ENCODE measurements around a stretch of chr3.

DNA sequence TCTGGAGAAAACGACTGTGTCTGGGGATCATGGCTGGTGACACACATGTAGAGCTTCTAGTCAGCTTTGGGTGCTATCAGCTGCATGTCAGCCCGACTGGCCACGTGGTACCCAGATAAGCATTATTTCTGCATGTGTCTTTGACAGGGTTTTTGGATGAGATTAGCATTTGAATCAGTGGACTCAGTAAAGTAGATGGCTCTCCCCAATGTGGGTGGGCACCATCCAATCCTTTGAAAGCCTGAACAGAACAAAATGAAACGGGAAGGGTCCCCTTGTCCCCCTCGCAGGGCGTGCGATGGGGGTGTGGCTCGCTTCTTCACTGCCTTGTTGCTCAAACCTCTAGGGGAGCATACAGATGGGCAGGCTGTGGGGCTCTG lies 80.6 kb downstream of the CACNA2D3 start:
- PRO-cap, 2 experiments: no peak in any of the 2 experiments

GRCh38 chr3:54527507-54527927 lies 400.3 kb downstream of the LRTM1 start:
- PRO-cap, 2 experiments: no peak in any of the 2 experiments

GRCh38 chr3:54600582-54601157 lies 327.2 kb downstream of the LRTM1 start:
- PRO-cap, 2 experiments: no peak in any of the 2 experiments

DNA sequence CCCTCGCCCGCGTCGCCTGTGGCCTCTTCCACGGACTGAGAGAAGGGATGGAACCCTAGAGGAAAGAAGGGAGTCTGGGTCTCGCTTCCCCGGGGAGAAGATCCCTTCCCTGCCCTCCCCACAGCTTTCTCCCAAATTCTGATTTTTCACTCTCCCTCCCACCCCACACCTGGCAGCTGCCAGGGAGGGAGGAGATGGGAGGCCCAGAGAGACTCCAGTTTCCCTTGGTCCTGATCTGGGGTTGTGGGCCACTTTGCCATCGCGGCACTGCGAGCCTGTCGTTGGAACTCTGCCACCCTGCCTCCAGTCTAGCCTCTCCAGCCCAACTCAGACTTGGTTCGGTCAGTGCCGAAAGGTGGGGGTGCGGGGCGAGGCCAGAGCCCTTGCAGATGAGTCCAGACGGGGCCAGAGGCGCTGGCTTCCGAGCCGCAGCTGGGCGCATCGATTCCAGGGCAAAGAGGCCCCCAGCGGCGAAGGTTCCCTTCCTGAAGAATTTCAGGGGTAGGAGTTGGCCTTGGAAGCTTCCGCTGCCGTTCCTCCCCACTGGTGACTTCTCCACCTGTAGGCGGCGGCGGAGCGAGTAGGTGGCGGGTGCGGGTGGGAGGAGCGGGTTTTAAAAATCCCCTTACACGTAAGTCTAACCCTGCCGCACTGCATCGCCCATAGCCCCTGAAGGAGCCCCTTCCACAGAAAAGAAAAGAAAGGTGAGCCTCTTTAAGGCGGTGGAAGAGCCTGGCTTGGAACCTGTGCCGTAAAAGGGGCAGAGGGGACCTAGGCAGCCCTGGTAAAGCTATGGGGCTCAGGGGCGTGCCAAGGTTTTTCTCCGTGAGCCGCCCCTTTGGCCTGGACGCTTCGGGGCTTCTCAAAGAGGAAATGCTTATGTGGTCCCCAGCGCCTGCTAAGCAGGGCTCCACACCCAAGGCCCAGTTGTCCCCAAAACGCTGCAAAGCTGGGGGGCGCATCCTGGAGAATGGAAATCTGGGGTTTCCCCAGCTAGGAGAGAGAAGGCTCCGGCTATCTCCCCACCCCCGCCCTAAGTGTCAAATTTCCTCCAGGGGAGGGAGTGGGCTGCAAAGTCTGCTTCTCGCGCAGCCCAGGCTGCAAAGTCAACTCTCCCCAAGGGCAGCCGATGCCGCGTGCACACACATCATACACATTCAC lies 5.0 kb downstream of the WNT5A start:
- PRO-cap, 2 experiments: no peak in any of the 2 experiments

- PRO-cap, 2 experiments: no peak in any of the 2 experiments
Measured at GRCh38 chr3:56681050-56681582, 1.9 kb downstream of the TASOR start.

- PRO-cap, 2 experiments: no peak in any of the 2 experiments
Measured at GRCh38 chr3:56787781-56788229, 13.9 kb downstream of the ARHGEF3 start.

GRCh38 chr3:56801446-56801801 lies 325 bp downstream of the ARHGEF3 start:
- PRO-cap, 2 experiments: no peak in any of the 2 experiments

- PRO-cap, 2 experiments: no peak in any of the 2 experiments
Measured at GRCh38 chr3:57006767-57007207, 53.7 kb upstream of the SPATA12 start.

- PRO-cap, 2 experiments: no peak in any of the 2 experiments
Measured at GRCh38 chr3:57068146-57069287, 8.1 kb downstream of the SPATA12 start.

- PRO-cap, 2 experiments: no peak in any of the 2 experiments
Measured at GRCh38 chr3:57163459-57164086, 1.6 kb downstream of the IL17RD start.

DNA sequence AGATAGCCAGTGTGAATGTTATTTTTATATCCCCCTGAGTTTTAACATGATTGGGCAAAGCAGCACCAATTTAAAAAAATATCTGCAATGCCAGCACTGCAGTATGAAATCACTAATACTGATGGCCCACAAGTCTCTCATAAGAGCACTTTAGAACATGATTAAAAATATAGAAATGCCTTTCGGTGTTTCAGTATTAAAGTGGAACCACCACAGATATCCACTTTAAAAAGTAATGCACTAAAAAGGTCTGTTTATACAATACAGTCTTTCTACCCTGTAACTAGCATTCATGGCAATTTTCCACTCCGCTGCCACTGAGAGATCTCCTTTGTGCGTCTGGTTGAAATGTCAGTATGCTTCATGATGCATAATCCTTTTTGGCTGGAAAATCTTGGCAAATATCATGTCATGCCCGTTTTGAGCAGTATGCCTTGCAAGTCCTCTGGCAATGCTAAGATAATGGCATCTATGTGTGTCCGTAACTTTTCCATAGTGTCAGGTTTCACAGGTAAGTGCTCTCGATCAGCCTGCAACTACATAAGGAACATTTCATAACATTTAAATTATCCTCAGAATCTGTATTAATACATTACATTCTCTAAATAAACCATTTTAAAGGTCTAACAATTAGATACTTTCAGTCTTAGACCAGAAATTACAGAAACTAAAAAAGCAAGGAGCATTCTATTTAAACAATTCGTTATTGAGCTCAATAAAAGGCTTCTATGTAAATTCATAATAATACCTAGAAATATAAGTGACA lies 30.8 kb upstream of the ARF4 start:
- PRO-cap, 2 experiments: no peak in any of the 2 experiments

DNA sequence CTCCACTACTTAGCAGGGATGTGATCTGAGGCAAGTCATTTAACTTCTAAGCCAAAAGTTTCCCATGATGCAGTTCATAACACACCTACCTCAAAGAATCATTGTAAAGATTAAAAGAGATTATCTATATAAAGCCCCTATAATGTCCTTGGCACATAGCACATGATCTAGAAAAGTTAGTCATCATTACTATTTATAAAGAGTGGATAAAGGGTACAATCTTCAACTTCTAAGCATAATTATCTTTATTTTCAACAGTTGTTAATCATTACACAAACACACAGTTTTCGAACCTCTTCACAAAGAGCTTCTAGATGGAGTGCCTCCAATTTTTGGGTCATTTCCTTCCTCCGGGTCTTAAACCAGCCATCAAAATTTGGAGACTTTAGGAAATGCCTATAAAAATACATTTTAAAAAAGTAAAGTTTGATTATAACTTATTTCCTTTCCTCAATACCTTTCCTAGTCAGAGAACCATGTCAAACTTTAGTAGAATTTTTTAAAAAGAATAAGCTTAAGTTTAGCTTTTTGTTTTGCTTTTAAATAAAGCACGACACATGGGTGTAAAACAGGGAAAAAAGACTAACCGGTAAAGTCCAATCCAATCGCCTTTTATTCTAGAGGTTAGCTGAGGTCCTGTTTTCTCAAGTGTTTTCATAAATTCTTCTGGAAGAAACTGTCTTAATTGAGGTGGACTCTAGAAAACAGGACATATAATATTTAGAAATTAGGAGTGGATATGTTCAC lies 33.2 kb upstream of the ARF4 start:
- PRO-cap, 2 experiments: no peak in any of the 2 experiments

DNA sequence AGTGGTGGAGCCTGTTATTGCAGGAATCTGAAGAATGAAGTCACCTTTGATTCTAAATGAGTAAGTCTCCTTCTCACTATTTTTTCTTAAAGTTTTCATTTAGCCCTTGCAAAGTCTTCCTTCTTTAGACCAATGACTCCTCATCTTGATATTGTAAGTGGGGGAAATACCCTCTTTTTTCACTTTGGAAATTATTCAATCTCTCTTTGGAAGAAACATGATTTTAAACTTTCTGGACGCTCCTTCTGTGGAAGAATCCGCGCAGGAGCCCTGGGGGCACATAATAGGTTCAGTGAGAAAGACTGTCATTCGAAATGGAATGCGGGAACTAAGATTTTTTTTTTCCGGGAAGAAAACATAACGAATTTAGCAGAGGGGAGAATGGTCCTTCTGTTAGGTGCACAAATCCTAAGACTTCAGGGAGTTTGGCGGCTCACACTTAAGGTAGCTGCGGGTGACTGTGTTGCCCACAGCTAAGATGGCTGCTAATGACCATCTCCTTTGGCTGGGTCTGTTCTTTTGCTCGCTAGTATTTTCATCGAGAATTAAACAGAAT lies 605 bp upstream of the SLMAP start:
- PRO-cap, 2 experiments: no peak in any of the 2 experiments

GRCh38 chr3:57782889-57783705 lies 27.0 kb downstream of the SLMAP start:
- PRO-cap, 2 experiments: no peak in any of the 2 experiments

- PRO-cap, 2 experiments: no peak in any of the 2 experiments
Measured at GRCh38 chr3:57803540-57804178, 47.5 kb downstream of the SLMAP start.

DNA sequence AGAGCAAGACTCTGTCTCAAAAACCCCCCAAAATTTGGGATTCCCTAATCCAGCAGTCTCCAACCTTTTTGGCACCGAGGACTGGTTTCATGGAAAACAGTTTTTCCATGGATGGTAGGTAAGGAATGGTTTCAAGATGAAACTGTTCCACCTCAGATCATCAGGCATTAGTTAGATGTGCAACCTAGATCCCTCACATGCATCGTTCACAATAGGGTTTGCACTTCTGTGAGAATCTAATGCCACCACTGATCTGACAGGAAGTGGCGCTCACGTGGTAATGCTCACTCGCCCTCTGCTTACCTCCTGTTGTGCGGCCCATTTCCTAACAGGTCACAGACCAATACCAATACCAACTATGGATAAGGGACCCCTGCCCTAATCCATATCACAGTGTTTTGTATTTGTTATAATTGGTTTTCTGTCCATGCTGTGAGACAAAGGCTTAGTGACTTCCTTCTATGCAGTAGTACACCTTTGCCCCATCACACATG lies 58.9 kb downstream of the SLMAP start:
- PRO-cap, 2 experiments: no peak in any of the 2 experiments

- PRO-cap, 2 experiments: peak in 1 of 2 experiments; most common plus-strand start chr3:57890002 (in 1); most common minus-strand start chr3:57889887 (in 1)
Measured at GRCh38 chr3:57889819-57890140, 118.4 kb upstream of the FLNB start.

GRCh38 chr3:57912130-57912816 lies 95.9 kb upstream of the FLNB start:
- PRO-cap, 2 experiments: no peak in any of the 2 experiments

GRCh38 chr3:57972469-57973160 lies 35.6 kb upstream of the FLNB start:
- PRO-cap, 2 experiments: no peak in any of the 2 experiments

- PRO-cap, 2 experiments: no peak in any of the 2 experiments
Measured at GRCh38 chr3:58062346-58063025, 54.3 kb downstream of the FLNB start.

Data from psoas muscle (tissue), 2 donors.